Non-pigmented ciliary epithelial cell (primary cell): ENCODE measurements around a stretch of chr12.

GRCh38 chr12:104134023-104134892, 3.8 kb downstream of the NFYB start:
- RRBS = no CpG with 5 or more reads among the region's 6 CpGs

DNA sequence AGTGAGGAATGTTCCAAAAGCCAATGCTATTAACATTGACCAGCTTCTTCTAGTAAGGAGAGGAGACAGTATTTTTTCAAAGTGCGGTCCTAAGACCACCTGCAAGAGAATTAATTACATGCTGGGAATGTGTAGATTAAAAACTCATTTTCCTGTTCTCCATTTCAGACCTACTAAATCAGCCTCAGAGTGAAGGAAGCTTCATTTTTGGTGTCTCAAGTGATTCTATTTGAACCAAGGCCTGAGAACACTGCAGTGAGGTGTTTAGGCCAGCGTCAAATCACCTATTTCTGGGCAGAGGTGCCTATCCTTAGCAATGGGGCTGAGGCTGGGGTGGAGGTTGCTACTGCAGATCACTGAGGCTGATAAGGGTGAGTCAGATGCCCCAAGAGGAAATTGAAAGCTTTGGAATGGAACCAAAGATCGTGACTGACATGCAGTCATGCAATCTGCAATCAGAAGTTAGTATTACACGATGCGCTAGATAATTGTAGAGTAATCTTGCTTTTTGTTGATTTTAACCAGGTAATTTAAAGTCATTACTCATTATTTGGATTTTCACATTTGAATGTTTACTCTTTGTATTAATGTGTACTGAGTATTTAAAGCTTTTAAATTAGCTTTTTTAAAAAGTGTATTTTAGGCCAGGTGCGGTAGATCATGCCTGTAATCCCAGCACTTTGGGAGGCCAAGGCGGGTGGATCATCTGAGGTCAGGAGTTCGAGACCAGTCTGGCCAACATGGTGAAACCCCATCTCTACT, 4.4 kb downstream of the TXNRD1 start:
- RRBS = no CpG with 5 or more reads among the region's 8 CpGs

- RRBS = 0% methylated on average over 9 of the region's 47 CpGs
Measured at GRCh38 chr12:104288401-104289329, 14.9 kb upstream of the EID3 start.

GRCh38 chr12:104408451-104408920, 48.3 kb upstream of the CHST11 start:
- RRBS = no CpG with 5 or more reads among the region's 8 CpGs

DNA sequence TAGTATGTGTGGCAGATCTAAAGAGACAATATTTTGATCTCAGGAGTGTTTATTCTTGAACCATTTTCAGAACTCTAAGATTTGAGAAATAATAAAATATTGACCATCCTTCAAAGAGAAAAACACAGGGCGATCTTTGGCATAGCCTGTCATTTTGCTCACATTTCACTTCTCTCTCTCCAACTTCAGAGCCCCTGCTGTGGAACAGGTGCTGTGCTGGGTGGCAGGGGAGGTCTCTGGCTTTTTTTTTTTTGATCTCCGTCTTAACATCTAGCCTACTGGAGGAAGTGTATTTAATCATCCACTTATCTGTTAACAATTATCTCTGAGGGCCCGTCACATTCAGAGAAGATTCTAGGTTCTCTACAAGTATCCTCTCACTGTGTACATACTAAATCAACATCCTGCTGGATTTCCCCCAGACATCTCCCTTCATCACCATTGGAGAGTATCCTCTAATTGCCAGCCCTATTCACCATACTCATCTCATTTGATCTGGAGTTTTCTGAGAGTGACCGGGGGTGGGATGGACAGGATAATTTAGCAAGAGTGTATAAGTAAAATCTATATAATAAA, 34.1 kb downstream of the CHST11 start:
- RRBS = no CpG with 5 or more reads among the region's 4 CpGs

GRCh38 chr12:104673401-104674038, 216.8 kb downstream of the CHST11 start:
- RRBS = no CpG with 5 or more reads among the region's 12 CpGs

- RRBS = no CpG with 5 or more reads among the region's 10 CpGs
Measured at GRCh38 chr12:104823925-104824545, 134.1 kb downstream of the SLC41A2 start.

- RRBS = no CpG with 5 or more reads among the region's 17 CpGs
Measured at GRCh38 chr12:105107075-105107478, 454 bp upstream of the WASHC4 start.

DNA sequence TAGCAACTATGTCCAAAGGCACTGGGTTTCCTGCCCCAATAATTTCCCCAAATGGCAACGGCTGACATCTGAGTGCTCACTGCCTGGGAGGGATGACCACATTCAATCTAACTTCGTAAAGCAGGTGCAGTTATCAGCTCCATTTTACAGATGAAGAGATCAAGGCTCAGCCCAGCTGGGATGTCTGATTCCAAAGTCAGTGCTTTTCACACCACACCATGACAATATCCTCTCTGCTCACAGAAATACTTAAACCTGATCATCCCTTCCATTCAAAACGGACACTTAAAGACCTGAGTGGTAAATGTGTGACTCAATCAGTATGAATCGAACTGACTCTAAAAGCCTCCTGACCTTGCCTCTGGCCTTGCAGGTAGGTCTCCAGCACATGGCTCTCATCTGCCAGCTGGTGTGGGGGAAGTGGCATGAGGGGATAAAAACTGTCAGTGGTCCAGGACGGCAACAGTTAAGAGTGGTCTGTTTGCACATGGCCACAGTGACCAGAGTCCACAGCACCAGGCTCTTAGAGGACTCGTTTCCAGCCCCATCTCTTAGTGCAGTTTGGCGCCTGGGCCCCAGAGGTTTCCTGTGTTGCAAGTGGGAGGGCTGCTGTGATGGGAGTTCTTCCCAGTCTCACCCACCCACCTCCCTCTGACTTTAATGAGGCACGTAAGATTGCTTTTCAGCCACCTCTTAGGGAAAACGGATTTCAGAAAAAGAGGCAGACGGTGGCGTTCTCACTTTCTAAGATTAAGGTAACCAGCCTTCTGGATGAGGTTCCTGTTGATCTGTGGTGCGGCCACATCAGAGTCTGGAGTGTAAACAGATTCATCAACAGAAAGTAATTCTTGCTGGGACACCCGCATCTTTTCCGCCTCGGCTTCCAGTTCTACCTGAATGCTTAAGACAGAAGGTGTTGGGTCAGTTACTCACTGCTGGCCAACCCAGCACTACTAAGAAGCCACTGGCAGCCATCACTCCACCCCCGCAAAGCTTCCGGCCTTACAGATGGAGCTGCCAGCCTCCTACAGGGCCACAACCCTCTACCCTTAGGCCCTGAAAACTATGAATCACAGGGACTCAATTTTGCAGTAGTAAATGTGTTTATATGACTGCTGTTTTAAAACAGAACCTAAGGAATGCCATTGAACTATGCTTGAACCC, 37.0 kb downstream of the APPL2 start:
- RRBS = no CpG with 5 or more reads among the region's 17 CpGs

GRCh38 chr12:106078533-106079155, 60.1 kb downstream of the NUAK1 start:
- RRBS = no CpG with 5 or more reads among the region's 8 CpGs

DNA sequence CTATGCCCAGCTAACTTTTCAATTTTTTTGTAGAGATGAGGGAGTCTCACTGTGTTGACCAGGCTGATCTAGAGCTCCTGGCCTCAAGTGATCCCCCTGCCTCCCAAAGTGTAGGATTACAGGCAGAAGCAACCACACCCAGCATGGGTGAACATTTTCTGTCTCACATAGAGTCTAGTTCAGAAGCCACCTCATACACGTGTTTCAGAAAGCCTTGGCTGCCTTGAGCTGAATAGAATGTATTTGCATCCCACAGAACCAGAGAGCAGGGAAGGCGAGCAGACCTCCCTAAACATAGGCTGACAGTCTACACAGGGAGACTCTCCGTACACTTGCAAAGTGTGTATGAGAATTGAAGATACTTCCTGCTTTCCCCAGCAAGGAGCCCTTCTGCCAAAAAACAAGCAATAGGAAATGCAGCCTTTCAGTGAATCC, 11.4 kb downstream of the NUAK1 start:
- RRBS = no CpG with 5 or more reads among the region's 3 CpGs

- RRBS = 6% methylated on average over 1 of the region's 11 CpGs
Measured at GRCh38 chr12:106137221-106138064, 1.3 kb downstream of the NUAK1 start.

DNA sequence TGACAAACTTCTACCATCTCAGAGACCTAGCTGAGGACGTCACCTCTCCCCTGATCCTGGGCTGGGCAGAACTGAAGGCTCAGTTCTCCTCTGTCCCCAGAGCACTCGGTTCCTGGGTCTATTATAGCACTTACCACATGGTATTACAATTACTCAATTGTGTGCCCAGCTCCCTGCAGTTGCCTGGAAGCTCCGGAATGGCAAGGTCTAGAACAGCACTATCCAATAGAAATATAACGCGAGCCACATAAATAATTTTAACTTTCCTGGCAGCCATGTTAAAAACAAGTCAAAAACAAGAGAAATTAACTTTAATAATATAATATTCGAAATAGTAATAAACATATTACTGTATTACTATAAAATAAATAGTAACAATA, 7.4 kb upstream of the NUAK1 start:
- RRBS = no CpG with 5 or more reads among the region's 6 CpGs

DNA sequence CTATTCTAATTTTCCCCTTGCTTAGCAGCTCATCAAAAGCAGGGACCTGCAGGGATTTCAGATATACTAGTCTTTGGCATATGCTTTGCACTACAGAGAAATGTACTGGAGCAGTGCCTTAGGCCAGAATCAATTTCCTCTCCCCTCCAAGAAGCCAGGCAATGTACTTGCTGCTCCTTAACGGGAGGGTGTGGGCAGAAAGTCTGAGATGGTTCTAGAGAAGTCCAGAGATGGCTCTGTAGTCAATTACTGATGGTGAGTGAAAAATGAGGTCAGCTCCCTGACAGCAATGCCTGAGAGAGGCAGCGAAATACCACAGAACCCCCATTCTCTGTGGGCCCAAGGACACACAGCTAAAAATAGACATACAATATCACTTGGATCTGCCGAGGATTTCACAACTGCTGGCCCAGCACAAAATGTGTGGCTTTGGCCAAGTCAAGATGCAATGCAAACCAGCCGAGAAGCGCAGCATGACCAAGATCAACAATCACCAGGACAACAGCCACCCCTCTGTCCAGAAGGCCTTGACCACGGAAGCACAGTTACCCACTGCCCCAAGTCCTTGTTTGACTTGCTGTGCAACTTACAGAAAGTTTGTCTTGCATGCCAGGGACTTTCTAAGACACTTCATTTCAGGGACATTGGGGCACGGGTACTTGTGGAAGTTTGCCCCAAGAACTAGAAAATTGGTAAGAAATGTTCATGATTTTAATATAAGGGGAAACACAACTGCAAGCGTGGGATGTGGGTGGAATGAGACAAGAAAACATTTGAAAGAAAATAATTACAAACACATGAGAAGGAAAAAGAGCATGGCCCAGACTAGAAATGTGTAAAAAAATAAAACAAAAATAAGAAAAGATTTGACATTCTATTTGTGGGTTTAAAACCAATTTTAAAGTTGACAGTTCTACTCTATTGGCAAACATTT, 52.1 kb downstream of the CKAP4 start:
- RRBS = no CpG with 5 or more reads among the region's 8 CpGs

- RRBS = no CpG with 5 or more reads among the region's 2 CpGs
Measured at GRCh38 chr12:106307159-106307616, 4.7 kb downstream of the TCP11L2 start.

DNA sequence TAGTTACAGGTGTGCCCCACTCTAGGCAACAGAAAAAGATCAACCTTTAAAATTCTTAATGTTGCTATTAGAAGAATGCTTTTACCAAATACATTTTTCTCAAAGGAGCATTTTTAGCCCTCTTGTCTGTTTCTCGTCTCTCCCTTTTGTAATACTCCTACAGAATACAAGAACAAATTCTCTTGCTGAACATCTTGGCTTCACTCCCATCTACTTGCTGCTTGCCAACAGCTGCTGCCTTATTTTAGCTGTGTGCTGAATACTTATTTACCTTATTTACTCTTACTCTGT, 70.8 kb downstream of the POLR3B start:
- RRBS = no CpG with 5 or more reads among the region's 1 CpG

DNA sequence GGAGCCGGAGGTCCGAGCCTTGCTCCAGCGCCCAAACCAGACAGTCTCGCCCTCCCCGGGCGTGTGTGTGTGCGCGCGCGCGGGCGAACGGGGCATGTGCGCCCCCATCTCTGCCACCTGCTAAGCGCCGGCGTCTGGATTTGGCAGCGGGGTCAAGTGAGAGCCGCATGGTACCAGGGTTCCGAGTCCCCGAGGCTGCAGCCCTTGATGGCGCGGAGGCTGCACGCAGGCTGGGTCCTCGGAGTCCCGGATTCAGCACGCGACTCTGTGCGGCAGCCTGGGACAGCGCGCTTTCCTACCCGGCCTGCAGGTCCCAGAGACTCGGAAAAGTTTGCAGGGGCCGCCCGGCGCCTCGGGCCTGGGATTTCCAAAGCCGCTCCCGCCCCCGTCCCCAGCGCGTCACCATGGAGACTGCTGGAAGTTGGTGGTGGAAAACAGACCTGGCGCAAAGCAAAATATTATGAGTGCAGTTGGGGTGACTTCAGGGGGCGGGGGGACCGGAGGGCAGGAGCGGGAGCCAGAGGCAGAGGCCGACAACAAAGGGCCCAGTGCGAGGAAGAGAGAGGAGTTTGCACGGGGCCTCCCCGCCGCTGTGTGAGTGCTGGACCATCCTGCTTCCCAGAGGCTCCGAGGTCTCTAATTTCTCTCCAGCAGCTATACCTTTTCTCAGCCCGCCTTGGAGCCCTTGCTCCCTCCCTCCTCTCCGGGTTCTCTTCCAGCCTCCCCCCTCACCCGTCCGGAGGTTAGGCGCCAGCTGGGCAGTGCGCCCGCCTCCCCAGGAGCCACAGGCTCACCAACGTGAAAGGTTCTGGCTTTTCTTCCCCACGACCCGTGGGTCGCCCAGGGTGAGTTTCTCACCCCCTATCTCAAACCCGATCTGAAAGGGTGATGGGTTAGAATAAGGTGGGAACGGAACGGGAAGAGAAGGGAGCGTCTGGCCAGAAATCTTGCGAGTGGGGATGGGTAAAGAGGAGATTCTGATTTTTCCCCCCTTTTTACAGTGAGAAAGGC, 4.4 kb downstream of the RFX4 start:
- RRBS = 2% methylated on average over 29 of the region's 68 CpGs

GRCh38 chr12:106753370-106754311, 20.8 kb upstream of the RIC8B start:
- RRBS = no CpG with 5 or more reads among the region's 14 CpGs

- RRBS = 3% methylated on average over 5 of the region's 25 CpGs
Measured at GRCh38 chr12:106773841-106774196, 663 bp upstream of the RIC8B start.

DNA sequence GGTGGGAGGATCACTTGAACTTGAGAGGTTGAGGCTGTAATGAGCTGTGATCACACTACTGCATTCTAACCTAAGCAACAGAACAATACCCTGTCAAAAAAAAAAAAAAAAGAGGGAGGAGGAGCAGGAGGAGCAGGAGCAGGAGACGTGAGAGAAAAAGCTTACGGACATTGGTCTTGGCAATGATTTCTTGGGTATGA, 63.9 kb downstream of the RIC8B start:
- RRBS = no CpG with 5 or more reads among the region's 2 CpGs